CD14-positive monocyte (primary cell): ENCODE data around the genes B3GNT5 and PSMD2.

- CAGE, long polyA plus RNA, result no peak
Measured at GRCh38 chr3:183252927-183254056, at the start of gene B3GNT5. Gene B3GNT5, plus strand, starts transcription at chr3:183253253.

DNA sequence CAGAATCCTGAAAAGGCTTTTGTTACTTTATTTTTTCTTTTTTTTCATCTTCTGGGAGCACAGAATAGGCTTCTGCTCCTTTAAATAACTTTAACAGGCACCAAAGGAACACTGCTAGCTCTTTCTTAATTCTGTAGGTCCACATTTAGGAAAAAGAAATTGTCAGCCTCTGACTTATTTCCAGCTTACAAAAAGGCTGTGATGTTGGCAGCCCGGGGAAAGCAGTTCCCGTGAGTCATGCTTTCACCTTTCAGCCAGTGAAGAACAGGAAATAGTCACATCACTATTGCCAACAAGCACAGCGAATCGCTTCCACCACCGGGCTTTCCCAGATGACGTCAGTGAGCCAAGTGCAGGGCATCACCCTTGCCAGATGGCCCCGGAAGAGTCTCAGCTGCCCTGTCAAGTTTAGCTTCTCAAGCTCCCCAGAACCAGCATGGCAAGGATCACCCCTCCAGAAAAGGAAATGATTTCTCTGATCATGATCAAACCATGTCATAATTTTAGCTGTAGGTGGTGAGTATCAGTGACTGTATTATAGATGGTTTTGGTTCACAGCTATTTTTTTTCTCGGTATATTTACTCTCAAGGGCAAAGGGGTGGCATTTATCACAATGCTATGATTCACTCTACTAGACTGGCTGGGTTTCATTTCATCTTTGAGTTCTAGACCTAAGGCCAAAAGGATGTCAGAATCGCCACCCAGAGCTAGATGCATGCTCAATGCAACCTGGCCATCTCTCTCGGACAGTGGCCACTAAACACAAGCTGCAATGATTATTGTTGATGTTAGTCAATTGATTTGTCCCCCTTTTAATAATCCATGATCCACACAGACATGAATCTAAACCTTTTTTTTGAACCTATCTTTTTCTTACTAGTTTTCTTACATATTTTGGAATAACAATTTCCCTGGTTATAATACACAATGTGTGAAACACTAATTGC lies 32.9 kb downstream of the B3GNT5 start:
- CAGE, long polyA plus RNA, result no peak

- CAGE, long polyA plus RNA, result no peak
Measured at GRCh38 chr3:183489140-183489502, 60.7 kb upstream of the MCF2L2 start.

DNA sequence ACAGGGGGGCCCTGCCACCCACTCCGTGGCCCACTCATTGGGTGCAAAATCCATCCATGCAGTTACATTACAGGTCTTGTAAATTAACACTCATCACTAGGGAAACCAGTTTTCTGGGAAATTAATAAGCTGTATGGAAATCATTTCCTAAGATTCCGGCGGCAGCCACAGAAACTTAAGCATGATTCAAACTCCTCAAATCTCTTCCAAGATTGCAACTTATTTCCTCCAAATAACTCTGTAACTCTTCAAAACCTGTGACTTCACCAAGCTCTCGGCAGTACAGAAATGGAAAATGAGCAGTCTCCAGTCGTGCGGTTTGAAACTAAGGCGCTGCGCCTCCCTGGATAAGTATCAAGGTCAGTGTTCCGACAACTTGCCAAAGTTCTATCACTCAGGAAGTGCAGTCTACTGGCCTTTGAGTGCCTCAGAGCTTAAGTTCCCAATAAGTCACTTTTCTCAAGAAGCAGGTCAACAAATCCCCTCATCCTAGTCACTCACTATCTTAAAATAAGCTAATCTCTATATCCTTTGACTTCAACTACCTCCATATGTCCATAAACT lies 24.8 kb upstream of the KLHL6 start:
- CAGE, long polyA plus RNA, result no peak

- CAGE, long polyA plus RNA, result no peak
Measured at GRCh38 chr3:183803917-183804493, 21.4 kb downstream of the MAP6D1 start.

- CAGE, long polyA plus RNA, result no peak
Measured at GRCh38 chr3:183880152-183880469, 4.6 kb downstream of the PARL start.

GRCh38 chr3:184142141-184142804 lies 7.1 kb downstream of the EIF2B5 start:
- CAGE, long polyA plus RNA, result no peak

DNA sequence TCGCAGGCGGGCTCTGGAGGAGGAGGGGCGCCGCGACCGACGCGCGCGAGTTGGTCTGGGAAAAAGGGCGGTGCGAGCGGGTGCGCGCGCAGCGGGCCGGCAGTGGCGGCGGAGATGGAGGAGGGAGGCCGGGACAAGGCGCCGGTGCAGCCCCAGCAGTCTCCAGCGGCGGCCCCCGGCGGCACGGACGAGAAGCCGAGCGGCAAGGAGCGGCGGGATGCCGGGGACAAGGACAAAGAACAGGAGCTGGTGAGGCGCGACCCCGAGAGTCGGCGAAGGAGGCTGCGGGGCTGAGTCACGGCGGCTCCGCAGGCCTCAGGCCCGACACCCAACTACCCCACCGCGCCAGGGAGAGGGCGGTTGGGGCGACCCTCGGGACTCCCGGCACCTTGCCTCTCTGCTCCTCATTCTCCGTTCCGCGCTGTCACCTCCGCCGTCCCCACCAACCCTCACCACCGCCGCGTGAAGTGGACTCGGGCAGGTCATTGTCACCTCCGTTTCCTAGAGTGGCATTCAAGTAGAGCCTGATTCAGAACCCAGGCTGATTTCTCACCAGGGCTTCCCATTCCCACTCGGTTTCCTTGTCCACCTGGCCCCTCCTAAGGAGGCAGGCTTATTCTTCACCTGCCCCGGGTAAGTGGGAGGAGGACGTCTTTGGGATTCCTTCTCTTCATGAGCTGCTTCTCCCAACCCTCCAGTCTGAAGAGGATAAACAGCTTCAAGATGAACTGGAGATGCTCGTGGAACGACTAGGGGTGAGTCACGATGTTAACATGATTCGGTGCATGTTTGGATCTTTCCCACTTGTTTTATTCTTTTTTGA lies at the start of gene PSMD2:
Gene PSMD2, plus strand, starts transcription at position 89 of the 823 bp plus-strand sequence.
- CAGE, long polyA plus RNA, result start-site peak on the plus strand centred at position 106 of the sequence, 17 bp wide, 315 and 156 reads in 2 replicates

DNA sequence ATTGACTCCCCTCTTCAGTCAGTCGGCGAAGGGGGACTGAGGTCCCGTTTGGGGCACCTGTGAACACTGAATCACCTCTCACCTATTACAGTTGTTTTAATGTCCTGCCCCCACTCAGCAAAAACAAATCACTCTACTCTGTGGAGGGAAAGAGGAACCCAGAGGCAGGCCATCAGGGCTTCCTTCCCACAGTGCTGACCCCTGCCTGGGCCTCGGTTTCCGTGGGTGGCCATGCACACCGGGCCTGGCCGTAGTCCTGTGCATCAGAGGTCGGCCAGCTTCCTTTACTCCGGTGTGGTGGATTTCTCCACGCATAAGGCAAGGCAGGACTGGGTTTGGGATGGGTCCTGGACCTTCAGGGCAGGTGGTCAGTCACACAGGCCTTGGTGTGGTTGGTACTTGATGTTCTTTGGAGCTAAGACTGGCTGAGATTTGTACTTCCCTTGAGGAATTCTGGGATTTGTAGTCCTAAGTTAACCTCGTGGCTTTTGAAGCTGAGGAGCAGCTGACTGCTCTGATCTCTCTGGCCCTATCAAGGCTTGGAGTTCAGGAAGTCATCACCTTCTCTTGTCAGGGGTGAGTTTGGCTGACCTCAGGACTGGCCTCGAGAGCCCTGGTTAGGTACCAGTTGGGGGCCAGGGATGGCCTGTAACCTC lies 639 bp upstream of the FAM131A start:
- CAGE, long polyA plus RNA, result no peak

DNA sequence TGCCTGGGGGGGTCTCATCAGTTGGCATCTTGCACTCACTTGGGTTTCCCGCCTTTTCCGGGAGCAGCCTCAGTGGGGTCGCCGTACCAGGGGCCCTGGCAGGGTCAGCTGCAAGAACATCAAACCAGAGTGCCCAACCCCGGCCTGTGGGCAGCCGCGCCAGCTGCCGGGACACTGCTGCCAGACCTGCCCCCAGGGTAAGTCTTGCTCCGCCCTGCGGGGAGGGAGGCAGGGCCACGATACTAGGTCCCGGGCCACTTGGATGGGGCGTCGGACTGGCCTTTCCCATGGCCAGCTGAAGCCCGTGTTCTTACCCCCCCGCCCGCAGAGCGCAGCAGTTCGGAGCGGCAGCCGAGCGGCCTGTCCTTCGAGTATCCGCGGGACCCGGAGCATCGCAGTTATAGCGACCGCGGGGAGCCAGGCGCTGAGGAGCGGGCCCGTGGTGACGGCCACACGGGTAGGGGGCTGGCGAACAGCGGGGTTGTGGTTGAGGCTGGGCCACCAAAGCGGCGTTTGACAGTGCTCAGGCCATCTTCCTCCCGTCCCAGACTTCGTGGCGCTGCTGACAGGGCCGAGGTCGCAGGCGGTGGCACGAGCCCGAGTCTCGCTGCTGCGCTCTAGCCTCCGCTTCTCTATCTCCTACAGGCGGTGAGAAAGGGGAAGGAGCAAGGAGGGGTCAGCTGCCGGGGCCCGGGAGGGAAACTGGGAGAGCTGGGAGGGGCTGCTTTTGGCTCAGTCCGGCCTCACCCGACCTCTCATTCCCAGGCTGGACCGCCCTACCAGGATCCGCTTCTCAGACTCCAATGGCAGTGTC lies 1.5 kb downstream of the CHRD start:
- CAGE, long polyA plus RNA, result no peak

GRCh38 chr3:184382605-184383195 lies 2.8 kb downstream of the CHRD start:
- CAGE, long polyA plus RNA, result no peak

GRCh38 chr3:184575429-184576279 lies 14.1 kb downstream of the EPHB3 start:
- CAGE, long polyA plus RNA, result no peak

DNA sequence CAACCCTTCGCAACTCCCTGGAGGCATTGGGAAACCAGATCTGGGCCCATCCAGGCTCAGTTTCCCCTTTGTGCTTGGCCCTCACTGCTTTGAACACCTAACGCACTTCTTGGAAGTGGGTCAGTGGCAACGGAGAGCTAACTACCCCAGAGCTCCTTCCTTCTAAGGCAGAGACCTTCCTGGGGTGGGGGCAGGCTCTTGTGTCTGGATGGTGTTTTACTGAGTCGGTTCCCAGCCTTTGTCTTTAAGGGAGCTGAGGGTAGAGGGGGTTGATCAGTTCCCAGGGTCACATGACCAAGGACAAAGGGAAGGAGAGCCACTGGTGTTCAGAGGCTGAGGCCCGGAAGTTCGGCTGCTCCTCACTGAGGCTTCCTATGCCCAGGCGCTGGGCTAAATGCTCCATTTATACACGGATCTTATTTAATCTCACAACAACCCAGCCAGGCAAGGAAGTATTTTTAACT lies 20.9 kb downstream of the EPHB3 start:
- CAGE, long polyA plus RNA, result no peak

GRCh38 chr3:184583344-184584435 lies 22.1 kb downstream of the EPHB3 start:
- CAGE, long polyA plus RNA, result no peak

DNA sequence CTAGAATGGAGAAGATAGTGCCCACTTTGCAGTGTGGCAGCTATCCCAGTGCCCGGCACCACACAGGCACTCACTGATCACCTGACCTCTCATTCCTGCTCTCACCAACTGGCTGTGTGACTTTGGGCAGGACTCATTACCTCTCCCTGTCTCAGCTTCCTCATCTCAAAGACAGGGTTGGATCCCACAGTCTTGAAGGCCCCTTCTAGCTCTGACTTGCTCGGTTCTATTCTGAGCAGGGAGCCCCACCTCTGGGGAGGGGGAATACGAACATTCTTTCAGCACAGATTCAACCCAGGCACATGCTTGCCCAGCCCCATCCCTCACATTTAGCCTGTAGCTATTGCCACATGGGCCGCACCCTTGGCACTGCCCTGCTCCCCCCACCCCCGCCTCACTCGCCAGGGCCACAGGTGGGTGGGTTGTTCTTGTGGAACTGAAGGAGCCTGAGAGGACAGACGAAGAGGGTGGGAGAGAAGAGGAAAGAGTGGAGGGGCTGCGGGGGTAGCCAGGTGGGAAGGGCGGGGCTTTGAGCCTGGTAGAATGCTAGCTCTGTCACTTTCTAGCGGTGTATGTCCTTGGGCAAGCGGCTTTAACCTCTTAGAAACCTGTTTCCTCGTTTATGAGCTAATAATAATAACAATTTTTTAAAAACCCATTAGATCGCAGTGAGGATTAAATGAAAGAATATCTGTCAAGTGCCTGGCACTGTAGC lies 39.4 kb downstream of the EPHB3 start:
- CAGE, long polyA plus RNA, result no peak

- CAGE, long polyA plus RNA, result no peak
Measured at GRCh38 chr3:184687671-184688053, 24.2 kb downstream of the MAGEF1 start.

- CAGE, long polyA plus RNA, result no peak
Measured at GRCh38 chr3:184710414-184711328, 1.2 kb downstream of the MAGEF1 start.

GRCh38 chr3:184747926-184748917 lies 36.4 kb upstream of the MAGEF1 start:
- CAGE, long polyA plus RNA, result no peak

DNA sequence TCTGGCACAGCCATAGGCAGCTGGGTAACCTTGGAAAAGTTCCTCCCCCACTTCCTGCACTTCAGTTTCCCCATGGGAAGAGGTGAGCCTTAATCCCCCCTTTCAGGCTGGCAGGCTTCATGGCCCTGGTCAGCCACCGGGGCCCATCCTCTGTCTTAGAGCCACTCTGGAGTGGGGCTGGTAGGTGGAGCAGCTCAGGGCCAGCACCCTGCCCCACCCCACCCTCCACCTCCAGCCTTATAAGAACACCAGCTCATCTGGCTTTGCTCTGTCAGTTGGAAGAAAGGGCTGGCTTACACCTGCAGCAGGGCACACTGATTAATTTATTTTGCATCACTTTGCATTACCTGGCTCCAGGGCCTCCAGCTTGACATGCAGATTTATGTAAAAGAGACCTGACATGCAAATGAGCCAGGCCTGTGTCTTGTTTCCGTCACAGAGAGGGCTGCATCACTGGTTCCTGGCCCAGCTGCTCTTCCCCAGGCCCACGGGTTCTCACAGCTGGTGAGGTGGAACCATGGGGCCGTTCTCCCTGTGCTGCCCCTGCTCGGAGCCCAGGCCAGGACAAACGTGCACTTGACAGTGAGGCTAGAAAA lies 44.3 kb upstream of the MAGEF1 start:
- CAGE, long polyA plus RNA, result no peak

DNA sequence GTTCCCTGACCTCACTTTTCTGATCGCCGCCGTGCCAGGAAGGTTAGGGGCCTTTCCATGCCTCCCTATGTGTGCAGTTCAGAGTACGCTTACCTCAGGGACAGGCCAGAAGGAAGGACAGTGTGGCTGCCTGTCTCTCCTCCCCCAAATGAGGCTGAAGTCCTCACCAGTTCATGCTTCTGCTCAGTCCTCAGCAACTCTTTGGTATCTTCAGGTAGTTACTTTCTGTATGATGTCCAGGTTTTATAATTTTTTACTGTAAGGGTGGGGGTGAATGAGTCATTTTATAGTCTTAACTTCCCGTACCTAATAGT lies 98.7 kb downstream of the VPS8 start:
- CAGE, long polyA plus RNA, result no peak